Mammary microvascular endothelial cell (primary cell): ENCODE measurements around the genes BORCS6 and AURKB.

- RAMPAGE, long total RNA: no peak
Measured at GRCh38 chr17:7848774-7849832, 5.8 kb upstream of the TMEM88 start.

- RAMPAGE, long total RNA: no peak
Measured at GRCh38 chr17:7850687-7851033, 4.2 kb upstream of the TMEM88 start.

- RAMPAGE, long total RNA: no peak
Measured at GRCh38 chr17:7853324-7854557, 1.1 kb upstream of the TMEM88 start.

DNA sequence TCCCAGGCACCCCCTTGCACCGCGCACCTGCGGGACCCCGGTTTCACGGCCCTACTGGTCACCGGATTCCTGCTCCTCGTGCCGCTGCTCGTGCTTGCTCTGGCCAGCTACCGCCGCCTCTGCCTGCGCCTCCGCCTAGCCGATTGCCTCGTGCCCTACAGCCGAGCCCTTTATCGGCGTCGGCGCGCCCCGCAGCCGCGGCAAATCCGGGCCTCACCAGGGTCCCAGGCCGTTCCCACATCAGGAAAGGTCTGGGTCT is 517 bp downstream of the TMEM88 start:
- RAMPAGE, long total RNA: no peak

DNA sequence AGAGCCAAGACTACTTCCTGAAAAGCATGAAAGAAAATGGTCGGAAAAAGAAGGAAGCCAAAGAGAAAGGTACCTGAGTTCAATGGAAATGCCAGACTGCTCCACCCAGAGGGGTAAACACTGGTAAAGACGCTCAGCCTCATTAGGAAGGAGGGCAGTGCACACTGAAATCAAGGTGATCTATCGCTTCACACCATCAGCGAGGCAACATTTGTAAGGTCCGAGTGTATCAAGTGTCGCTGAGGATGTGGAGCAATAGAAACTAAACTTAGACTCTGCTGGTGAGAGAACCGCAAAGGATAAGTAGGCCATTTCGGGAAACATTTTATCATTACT is 23.4 kb downstream of the CNTROB start:
- RAMPAGE, long total RNA: no peak

DNA sequence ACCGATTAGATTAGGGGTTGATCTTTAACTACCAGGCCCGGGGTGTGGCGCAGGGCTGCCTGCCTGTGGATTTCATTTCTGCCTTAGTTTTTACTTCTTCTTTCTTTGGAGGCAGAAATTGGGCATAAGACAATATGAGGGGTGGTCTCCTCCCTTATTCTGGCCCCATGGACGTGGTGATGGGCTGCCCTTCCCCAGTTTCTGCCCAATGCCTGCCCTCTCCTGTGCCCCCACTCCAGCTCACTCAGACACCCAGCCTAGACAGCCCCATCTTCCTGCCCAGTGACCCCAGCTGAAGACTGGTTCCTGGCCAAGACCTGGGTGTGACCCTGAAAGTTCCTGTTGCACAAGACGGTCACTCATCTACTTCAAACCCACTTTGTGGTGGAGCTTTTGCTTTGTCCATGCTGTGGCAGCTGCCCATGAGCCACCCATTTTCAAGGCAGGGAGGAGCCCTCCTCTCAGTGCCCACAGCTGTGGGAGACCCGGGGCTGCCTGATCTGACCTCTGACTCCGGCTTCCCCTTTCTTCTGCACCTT is 18.6 kb downstream of the ALOX12B start:
- RAMPAGE, long total RNA: no peak

- RAMPAGE, long total RNA: no peak
Measured at GRCh38 chr17:8073535-8074691, 13.6 kb downstream of the ALOX12B start.

- RAMPAGE, long total RNA: no peak
Measured at GRCh38 chr17:8118743-8119007, 361 bp upstream of the ALOXE3 start.

GRCh38 chr17:8141095-8141651 is 11.0 kb downstream of the PER1 start:
- RAMPAGE, long total RNA: no peak

DNA sequence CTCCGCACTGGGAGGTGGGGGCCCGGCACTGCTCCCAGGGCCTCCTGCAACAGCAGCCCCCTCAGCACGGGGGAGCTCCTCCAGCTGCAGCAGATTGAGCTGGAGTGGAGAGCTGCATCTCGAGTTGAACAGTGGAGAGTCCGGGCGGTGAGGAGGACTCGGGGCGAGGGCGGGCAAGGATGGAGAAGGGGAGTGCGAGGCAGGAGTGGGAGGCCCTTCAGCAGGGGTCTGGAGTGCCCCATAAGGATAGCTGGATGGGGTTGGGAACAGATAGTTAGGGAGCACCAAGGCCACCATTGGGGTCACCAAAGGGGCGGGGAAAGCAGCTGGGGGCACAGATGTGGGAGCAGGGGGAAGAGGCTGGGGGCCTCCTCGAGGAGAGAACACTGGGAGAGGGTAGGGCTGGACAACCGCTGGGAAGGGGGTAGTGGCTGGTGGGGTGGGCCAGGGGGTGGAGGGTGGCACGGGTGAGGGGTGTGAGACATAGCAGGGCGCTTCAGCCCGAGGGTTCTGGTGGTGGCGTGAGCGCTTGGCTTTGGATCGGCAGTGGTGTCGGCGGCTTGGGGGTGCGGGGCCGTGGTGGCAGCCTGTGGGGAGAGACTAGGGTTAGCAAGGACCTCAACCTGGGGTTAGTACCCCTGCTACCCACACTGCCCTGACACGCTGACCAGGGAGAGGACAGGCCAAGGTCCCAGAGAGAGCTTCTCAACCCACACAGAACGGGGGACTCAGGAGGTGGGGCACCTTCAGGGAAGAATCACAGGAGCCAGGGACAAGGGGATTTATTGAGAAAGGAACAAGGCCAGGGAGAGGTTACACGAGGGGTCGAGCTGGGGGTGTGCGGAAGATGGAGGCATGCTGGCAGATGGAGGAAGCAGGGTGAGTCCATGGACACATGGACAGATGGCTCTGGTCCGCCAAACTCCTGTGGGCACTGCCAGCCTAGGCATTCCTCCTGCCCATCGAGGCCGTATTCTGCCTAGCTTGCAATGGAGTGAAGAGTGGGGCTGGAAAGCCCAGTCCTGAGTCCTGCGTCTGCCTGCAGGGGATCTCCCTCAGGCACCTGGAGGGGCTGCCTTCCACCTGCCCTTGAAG is 8.6 kb downstream of the PER1 start:
- RAMPAGE, long total RNA: no peak

DNA sequence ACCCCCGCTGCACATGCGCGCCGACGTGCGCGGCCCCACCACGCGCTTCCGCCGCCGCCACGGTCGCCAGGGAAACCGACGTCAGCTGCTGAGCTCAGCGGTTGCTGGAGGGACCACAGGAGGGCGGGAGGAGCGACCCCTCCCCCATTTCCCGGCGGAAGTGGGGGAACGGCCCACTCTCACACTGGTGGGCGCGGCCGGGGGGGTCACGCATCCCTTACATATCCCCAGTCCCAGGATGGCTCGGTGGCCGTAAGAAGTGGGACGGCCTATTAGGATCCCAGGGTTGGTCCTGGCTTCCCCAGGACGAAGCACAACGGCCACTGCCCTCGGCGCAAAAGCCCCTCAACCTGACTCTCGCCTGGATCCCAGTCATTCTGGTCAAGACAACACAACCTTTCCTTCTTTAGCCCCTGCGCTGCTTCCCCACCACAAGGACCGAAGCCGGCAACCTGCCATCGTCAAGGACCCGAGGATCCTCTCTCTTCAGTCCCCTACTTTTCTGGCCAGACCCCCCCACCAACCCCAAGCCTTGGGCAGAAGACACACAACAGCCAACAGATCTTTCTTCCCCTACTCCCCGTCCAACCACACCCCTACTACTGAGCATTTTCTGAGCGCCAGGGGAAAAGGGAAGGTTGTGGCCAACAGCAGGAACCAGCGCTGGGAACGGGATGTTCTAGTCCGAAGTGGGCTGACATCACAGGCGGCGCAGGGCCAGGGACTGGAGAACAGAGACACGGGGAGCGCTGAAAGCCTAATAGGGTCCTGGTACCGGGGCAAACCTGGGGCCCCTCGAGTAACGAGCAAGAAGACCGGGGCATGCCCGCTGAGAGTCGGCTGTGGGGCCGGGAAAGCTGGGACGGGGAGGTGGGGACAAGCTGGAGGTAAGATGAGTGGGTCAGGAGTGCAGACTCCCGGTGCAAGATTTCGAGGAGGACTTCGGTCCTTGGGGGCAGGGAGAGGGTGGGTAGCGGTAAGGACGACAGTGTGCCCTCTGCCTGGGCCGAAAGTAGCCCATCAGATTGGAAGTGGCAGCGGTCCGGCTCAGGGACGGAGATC is 627 bp downstream of the PER1 start:
- RAMPAGE, long total RNA: no peak

DNA sequence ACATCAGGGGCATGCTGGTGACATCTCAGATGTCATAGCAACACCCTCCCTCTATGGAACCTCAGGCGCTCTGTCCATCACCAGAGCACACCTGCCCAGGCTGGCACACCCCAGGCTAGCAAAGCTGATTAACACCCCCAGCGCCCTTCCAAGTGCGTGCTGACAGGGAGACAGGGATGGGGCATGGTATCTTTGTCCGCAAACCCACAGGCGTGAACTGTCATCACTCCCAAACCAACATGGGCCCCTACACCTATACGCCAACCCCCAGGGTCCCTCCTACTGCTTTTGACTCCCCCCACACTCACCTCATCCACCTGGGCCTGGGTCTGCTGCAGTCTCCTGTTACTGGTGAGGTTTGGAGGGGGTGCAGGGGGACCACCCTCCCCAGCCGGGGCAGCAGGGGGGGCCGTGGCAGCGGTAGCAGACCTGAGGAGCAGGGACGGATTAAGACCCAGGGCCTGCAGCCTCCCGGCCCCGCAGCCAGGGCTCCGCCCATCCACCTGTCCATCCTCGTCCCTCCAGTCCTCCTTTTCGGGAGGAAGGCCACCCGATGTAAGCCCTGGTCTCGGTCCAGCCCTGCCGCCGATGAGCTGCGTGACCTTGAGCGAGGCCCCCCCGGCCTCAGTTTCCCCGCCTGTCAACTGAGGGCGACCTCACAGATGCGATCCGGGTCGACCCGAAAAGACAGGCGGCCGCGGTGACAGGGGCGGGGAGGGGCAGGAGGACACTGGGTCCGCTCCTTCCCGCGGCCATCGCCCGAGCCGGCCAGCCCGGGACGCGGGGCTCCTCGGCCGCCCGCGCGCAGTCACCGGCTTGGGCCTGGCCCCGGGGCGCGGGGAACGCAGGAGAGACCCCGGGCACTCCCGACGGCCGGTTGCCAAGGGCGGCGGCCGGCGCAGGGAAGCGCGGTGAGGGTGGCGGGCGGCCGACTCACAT is 538 bp downstream of the VAMP2 start:
- RAMPAGE, long total RNA: no peak

DNA sequence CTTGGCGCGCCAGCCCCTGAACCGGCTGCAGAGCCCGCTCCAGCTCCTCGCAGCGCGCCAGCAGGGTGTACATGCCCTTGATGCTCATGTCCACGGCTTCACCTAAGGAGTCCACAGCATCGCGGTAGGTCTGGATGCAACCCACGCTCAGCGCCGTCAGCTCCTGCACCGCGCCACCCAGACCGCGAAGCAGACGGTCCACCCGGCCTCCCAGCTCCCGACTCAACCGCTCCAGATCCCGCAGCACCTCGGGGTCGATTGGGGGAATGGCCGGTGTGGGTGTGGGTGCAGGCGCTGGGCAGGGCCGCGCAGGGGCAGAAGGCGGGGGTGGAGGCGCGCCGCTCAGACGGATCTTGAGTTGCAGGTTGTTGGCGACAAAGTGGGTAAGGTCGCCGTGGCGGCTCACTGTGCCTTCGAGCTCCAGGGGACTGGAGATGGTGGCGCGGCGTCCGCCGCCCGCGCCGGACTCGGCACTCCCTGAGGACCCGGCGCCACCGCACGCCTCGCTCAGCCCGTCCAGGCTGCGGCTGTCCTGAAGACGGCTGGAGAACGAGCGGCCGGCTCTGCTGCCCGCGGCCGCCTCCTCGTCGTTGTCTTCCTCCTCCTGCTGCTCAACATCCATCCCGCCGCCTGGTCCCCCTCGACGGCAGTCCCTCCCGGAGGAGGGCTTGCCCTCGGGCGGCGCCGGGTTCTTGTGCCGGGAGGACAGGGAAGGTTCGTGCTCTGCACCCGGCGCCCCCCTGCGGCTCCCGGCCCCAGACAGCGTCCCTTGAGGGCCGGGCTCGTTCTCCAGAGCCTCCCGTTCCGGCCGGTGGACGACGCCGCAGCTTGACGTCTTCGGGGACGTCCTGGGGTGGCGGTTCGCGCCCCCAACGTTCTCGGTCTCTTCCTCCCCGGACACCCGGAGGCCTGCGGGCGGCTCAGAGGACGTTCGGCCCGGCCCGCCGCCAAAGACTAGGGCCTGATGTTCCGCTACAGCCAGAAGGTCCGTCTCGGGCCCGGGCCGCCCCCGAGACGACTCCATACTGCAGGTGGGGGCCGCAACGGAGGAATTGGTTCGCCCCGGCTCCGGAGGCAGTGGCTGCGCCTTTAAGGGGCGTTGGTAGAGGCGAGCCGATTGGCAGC is at the start of gene BORCS6:
Gene BORCS6, minus strand, starts transcription at position 1,064 of the 1,125 bp plus-strand sequence.
- RAMPAGE, long total RNA: no peak

DNA sequence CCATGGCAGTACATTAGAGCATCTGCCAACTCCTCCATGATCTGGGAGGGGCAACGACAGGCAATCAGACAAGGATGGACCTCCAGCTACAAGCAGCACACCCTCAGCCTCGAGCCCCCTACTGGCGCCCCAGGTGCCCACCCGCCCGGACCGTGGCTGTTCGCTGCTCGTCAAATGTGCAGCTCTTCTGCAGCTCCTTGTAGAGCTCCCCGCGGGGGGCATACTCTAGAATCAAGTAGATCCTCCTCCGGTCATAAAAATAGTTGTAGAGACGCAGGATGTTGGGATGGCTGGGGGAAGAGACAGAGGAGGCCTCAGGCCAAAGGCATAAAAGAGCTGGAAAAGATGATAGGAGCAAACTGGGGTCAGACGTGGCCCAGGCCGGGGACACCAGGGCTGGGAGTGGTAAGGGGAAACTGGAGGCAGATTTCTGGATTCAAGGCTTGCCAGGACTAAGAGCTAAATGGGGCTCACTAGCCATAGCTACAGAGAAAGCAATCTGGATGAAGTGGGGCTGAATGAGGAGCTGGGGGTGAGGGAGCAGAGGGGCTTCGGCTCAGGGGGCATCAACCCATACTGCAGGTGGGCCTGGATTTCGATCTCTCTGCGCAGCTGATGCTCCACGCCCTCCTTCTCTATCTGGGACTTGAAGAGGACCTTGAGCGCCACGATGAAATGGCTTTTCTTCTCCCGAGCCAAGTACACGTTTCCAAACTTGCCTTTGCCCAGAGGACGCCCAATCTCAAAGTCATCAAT is 3.6 kb downstream of the AURKB start:
- RAMPAGE, long total RNA: no peak

DNA sequence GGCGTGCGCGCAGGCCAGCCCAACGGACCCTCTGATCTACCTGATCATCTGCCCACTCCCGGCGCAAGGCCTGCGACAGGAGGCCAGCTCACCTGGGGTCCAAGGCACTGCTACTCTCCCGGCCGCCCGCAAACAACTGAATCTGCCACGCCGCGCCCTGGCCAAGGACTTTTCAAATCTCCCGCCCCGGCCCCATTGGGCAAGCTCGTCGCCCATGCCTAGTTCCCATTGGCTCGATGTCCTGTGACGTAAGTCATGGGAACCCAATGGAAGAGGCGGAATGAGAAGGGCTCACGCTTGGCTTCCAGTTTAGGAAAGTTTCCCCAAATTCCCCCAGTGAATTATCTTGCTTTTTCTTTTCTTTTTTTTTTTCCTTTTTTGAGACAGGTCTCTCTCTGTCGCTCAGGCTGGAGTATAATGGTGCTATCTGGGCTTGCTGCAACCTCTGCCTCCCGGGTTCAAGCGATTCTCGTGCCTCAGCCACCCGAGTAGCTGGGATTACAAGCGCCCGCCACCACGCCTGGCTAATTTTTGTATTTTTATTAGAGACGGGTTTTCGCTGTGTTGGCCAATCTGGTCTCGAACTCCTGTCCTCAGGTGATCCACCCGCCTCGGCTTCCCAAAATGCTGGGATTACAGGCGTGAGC is at the start of gene AURKB:
Gene AURKB, minus strand, starts transcription at position 138 of the 647 bp plus-strand sequence.
- RAMPAGE, long total RNA: start-site peak on the minus strand centred at position 158 of the sequence, 60 bp wide, 35 and 383 reads in 2 replicates

DNA sequence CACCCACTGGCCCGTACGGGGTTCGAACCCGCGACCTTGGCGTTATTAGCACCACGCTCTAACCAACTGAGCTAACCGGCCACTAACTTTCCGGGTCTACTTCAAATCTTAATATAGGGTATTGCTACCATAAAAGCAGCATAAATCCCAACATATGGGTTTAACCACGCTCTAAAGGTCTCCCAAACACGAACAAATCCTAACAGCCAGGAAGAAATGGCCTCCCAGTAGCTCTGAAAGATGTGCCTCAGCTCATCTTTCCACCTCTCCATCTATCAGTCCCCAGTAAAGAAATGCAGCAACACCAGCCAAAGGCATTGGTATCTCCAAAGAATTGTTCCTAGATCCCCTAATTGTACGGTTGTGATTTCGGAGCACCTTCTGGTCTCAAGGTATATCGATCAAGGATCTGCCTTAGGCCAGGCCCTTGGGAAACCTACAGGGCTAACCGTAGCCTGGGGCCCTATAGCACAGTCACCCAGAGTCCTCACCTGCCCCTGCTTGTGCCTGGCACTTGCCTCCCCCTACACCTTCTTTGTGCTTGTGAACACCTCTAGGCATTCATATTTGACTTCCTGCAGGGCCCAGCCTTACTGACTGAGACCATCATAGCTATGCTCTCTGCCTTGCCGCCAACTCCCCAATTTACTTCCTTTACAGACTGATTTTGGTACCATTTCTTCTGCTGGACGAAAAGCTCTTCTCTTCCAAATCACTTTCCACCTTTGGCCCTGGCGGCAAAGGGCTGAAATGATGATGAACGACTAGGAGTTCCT is 16.8 kb upstream of the AURKB start:
- RAMPAGE, long total RNA: no peak

DNA sequence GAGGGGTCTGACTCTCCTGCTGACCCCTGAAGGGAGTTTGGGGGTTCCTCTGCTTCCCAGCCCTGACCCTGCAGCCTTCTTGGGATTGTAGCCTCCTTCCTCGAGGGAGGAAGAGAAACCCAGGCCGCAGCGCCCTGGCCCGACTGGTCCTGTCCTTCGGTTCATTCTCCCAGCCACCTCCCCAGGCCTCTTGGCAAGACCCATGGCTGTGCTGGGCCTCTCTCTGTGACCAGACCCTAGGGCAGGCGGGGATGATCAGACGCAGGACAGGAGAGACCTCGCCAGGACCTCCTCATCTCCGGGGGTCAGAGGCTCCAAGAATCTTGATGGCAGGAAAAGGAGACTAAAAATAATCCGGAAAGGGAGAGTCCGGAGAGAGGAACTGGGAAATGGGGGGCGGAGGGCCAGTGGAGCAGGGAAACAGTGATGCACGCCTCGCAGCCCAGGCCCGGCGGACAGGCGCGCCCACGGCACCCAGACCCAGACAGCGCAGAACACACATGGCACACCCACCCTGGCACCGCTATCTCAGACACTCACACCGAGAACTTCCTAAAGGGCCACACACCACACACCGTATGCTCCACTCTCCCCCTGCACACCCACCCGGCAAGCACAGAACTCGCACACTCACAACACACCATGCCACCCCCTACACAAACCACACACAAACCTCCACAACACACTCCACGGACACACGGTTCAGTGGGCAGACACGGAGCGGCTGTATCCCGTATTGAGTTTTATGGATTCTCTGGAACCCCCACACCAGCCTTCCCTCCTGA is 1.3 kb downstream of the ARHGEF15 start:
- RAMPAGE, long total RNA: no peak

DNA sequence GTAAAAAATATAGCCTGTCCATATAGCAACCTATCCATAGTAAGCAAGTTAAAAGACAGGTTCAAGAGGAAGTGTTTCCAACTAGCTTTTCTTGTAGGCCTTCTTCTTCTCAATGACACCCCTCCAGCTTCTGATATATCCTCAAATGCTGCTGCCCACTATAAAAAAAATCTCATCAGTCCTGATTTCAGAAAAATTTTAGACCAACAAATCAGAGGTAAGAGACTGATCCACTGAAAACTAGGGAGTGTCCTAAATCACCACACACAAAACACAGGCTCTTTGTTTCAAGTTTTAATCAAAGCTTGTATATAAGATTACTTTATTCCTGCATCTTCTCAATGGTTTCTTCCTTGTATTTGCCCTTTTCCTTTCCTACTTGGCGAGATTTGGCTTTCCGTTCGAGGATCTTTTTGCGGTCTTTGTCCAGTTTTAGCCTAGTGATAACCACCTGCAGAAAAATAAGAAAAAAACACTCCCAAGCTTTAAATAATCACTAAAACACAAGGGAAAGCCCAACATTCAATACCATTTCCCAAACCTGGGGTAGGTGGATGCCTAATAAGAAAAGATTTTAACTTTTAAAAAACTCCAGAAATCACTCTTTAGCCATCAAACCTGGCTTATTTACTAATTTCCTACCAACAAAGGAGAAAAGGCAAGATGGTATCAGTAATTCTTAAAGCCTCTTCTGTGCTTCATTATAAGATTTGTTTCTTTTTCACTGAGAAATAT is 905 bp upstream of the KRBA2 start:
- RAMPAGE, long total RNA: no peak

DNA sequence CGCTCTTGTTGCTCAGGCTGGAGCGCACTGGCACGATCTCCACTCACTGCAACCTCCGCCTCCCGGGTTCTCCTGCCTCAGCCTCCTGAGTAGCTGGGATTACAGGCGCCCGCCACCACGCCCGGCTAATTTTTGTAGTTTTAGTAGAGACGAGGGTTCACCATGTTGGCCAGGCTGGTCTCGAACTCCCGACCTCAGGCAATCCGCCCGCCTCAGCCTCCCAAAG is 1.1 kb upstream of the RPL26 start:
- RAMPAGE, long total RNA: no peak

DNA sequence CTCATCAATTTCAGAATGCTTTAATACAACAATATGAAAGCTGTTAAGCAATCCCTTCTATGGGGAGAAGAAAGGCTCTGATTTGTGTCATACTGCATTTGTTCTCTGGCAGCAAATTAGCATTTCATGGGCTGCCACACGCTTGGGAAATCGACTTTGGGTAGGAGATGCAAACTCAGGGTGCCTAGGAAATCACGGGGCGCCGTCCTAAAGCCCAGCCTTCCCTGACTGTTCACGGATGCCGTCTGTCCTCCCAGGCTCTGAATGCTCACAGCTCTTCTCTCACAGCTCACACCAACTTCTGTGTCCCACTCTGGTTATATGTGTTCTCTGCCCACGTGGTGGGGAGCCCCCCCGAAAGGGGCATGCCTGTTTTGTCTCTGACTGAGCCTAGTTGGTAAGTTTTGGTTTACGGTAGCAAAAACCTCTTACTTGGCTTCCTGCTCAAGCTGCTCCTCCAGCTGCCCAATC is 44.0 kb downstream of the NDEL1 start:
- RAMPAGE, long total RNA: no peak